M059J (cell line): ENCODE measurements around a stretch of chr5.

DNA sequence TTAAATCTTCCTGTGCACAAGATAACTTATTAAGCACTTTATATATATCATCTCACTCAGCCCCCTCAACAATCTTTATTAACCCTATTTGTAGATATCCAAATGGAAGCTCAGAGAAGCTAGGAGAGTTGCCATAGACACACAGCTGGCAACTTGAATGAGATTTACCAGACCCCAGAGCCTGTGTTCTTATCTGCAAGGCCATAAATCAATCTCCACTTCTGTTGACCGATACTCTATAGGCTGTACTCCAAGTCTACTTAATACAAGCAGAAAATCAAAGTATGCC is 5.9 kb upstream of the IL9 start:
- RAMPAGE, long total RNA, result no peak

- RAMPAGE, long total RNA, result no peak
These were observed 35.8 kb upstream of the LECT2 start for GRCh38 chr5:135990393-135991179.

DNA sequence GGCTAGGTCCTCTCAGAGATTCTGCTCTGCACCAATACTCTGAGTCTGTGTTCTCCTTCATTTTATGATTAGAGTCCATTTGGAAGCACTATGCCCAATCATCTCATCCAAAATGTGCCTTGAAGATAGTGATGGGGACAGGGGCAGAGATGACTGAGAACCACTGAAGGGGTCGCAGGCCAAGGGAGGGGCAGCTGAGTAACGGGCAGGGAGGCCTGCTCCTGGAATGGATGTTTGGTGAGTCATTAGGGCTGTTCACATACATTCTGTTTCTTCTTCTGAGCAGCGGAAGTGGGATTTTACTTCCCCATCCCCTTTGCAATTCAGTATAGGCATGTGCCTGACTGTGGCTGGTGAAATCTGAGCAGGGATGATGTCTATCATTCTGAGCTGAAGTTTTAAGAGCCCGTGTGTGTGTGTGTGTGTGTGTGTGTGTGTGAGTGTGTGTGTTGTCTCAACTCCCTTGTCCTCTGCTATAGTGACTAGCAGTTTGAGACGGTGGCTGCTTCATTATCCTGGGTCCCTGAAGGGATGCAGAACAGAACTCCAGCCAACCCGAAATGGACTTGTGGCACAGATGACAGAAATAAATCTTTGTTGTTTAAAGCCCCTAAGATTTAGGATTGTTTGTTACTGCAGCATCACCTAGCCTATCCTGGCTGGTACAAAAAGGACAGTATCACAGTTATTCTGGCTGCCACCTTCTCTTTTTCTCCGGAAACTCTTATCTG is 29.3 kb upstream of the TGFBI start:
- RAMPAGE, long total RNA, result no peak

GRCh38 chr5:136042699-136043384 is 14.1 kb downstream of the TGFBI start:
- RAMPAGE, long total RNA, result no peak

- RAMPAGE, long total RNA, result no peak
These were observed 44.6 kb upstream of the SMAD5 start for GRCh38 chr5:136087928-136088620.

GRCh38 chr5:136628939-136629426 is 263.6 kb upstream of the TRPC7 start:
- RAMPAGE, long total RNA, result no peak

- RAMPAGE, long total RNA, result no peak
These were observed 356.5 kb downstream of the SPOCK1 start for GRCh38 chr5:137142518-137143140.

DNA sequence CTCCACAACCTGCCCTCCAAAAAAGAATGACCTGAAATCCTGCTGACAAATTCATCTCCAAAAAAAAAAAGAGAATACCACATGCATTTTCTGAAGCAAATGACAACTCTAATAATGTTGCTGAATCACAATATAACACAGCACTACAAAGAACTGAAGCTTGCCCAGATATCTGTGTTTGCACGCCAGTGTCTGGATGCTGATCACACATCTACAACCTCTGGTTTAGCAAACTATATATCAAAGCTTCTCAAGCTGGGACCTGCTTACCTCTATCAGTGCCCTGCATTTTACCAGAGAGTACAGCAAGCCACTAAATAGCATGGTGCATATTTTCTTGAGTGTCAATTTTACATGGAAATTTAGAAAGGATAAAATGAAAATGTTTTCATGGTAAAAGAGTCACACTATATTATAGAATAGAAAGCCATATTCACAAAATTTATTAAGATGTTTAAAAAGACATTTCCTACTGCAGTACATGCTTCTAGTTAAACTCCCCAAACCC is 73.7 kb downstream of the SPOCK1 start:
- RAMPAGE, long total RNA, result no peak

DNA sequence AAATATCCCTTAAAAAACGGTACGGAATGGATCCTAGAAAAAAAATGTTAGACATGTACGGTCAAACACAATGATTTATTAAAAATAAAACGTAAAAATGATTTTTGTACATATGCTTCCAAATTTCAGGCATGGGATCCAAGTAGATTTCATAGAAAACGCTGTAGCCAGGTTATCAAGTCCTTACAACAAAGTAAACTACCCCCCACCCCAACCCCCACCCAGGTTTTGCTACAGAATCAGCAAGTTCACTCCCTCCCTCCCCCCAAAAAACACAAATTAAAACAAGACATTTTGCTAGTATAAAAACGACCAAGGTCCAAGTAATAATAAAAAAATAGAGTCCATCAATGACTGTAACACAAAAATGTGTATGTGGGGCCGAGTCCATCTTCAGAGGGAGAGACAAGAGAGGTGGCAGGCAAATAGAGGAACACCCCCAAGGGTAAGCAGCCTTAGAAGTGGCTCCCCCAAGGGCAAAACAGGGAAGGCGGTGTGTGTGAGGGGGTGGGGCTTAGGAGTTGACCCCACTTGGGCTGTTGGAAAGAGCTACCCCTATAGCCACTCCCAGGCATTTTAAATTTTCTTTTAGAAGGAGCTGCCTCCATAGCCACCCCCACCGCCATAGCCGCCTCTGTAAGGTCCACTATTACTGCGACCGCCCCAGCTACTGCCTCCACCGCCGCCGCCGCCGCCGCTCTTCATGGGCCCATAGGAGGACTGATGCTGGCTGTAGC is 1.4 kb downstream of the HNRNPA0 start:
- RAMPAGE, long total RNA, result no peak

DNA sequence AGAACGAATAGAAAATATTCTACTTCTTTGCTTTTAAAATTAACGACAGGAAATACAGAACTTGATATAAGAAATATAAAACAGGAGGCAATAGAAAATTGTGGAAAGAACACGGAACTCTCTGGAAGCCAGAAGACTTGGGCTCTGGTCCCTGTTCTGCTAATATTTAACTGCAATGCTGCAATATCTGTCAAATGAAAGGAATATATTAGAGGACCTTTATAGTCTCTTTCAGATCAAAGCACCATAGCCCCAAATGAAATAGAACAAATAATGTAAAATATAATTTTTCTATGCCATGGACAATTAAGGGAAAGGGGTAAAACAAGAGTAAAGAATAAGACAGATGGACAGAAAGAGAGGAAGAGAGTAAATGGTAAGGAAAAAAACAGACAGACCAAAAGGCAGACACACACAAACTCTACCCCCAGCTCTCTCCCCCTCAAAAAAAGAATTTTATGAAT is 48.7 kb upstream of the HNRNPA0 start:
- RAMPAGE, long total RNA, result no peak

- RAMPAGE, long total RNA, result no peak
These were observed 30.0 kb upstream of the MYOT start for GRCh38 chr5:137837754-137838049.

DNA sequence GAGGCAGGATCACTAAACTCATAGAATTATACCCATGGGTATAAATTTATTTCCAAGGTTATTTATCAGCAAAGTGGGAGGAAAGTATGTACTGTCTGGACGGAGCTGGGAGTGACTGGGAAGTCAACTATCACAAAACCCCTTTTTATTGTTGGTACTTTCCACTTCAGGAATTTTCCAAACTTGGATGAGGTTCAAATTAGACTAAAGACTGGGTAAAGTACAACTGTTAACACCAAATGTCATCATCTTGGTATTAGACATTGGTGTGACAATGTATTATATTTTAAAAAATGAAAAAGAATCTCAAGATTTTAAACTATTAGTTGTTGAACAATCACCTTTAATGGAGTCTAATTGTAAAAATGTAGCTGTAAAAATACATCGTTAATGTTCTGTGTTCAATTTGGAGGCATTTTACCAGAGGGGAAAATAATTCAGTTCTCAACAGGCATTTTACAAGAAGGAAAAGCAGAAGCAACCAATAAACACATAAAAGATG is 29.6 kb upstream of the MYOT start:
- RAMPAGE, long total RNA, result no peak

DNA sequence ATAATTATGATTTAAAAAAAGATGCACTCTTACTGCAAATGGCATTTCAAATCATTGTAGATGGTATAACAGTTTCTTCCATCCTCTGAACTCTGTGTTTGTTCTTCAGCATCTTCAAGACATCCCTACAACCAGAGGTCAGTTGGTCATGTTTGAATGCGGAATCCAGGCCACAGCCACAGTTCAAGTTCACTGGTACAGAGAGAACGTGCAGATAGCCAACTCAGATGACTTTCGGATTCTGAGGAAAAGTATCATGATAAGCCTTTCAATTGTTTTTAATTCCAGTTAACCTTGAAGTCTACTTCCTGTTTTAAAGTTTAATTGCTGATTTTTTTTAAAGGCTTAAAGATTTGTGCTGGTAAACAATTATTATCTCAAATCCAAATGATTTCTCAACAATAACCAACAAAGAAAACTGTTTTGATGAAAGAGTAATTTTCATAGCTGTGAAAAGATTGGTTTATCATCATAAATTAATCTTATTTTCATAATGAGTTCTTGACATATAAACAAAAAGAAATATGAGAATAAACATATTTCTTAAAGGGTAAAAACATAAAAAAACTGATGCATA is 8.5 kb upstream of the MYOT start:
- RAMPAGE, long total RNA, result no peak

- RAMPAGE, long total RNA, result no peak
These were observed 3.9 kb downstream of the MYOT start for GRCh38 chr5:137871616-137871964.

GRCh38 chr5:137880167-137880875 is 8.9 kb upstream of the PKD2L2 start:
- RAMPAGE, long total RNA, result no peak

DNA sequence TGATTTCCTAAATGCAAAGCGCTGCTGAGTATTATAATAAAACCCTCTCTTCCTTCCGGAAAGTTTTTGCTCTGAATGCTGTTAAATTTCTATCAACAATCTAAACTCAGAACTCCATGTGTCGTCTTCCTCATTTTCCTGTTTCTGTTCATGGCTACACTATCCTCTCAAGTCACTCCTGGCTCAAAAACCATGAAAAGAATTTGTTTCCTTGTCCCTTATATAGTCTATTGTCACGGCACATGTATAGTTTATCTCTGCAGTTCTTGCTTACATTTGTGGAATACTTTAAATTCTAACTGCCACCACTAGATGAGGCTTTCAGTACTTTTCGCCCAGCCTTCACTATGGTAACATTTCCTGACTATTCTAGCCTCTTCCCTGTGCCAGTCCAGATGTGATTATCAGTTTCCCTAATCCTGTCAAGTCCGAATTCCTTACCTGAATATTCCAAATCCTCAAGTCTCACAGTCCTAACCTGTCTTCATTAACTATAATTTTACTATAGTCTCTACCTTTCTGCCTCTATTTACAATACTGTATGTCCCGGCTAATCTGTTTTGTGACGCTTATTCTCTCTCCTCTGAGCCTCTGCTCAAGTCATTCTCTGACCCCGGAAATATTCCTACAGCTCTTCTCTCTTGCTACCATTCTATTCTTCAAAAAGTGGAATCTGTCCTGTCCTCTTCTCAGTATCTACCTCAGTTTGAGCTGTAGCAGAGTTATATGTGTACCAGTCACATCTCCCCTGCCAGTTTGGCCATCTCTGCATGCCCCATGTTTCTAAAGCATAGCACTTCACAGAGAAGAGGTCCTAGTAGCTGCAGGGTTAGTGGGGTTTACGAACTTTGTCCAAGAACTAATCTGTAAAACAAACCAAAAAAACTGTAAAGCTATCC is 34.8 kb downstream of the PKD2L2 start:
- RAMPAGE, long total RNA, result no peak

DNA sequence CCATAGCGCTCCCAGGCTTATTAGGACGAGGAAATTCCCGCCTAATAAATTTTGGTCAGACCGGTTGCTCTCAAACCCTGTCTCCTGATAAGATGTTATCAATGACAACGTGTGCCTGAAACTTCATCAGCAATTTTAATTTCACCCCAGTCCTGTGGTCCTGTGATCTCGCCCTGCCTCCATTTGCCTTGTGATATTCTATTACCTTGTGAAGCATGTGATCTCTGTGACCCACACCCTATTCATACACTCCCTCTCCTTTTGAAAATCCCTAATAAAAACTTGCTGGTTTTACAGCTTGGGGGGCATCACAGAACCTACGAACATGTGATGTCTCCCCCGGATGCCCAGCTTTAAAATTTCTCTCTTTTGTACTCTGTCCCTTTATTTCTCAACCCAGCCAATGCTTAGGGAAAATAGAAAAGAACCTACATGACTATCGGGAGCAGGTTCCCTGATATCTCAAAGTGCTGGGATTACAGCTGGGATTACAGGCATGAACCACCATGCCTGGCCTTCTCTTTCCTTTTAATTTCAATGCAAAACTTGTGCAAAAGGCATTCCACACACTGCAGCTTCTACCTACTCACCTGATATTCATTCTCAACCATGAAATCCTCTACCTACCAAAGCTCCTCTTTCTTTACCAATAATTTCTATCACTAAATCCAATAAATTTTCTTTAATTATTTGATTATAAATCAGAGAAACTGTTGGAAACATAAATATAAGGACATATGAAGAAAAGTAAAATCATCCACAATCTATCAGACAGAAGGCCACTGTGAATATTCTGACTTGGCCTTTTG is 55.5 kb downstream of the FAM13B start:
- RAMPAGE, long total RNA, result no peak

GRCh38 chr5:138338525-138338853 is 423 bp downstream of the FAM53C start:
- RAMPAGE, long total RNA, result no peak

- RAMPAGE, long total RNA, result no peak
These were observed 143 bp upstream of the KDM3B start for GRCh38 chr5:138352457-138352626.

- RAMPAGE, long total RNA, result no peak
These were observed 38.4 kb downstream of the KDM3B start for GRCh38 chr5:138390730-138391410.